Paraaortic lymph node (tissue), 1 donor: ENCODE data around the gene NUDT13.

GRCh38 chr10:71745436-71745900 is 25.9 kb upstream of the C10orf105 start:
- PRO-cap, result no peak

DNA sequence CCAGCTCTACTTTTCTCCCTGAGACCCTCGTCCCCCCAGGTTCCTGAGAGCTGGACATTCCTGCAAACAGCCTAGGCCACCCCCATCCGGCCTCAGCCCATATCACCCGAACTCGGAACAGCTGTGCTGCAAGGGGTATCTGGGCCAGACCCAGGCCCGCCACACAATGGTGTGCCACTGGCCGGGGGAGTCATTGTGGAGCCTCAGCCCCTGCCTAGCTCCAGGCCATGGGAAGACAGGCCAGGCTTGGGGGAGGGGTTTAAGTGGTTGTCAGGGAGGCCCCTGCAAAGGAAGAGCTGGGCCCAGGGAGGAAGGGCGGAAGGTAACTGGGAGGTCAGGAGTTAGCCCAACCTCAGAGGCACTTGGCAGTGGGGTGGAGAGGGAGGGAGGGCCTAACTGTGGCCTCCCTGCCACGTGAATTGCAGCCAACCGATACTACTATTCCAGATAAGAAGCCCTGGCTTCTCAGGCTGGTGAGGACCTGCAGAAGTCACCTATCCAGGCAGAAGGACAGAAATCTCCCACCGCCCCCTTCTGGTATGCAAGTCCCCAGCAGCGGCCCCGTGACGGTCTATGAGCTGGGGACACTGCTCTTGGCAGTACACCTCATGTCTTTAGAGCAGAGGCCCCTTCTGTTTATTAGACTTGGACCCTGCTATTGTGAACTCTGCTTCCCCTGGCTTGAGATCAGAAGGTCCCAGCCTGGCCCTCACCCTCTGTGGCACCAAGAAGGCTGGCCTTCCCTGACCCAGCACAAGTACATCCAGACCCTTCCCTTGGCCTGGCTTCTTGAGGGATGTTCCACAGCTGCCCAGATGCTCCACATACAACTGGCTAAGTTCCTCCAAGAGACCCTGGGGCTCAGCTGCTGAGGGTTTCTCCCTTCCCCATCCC is 26.8 kb downstream of the VSIR start:
- PRO-cap, result no peak

DNA sequence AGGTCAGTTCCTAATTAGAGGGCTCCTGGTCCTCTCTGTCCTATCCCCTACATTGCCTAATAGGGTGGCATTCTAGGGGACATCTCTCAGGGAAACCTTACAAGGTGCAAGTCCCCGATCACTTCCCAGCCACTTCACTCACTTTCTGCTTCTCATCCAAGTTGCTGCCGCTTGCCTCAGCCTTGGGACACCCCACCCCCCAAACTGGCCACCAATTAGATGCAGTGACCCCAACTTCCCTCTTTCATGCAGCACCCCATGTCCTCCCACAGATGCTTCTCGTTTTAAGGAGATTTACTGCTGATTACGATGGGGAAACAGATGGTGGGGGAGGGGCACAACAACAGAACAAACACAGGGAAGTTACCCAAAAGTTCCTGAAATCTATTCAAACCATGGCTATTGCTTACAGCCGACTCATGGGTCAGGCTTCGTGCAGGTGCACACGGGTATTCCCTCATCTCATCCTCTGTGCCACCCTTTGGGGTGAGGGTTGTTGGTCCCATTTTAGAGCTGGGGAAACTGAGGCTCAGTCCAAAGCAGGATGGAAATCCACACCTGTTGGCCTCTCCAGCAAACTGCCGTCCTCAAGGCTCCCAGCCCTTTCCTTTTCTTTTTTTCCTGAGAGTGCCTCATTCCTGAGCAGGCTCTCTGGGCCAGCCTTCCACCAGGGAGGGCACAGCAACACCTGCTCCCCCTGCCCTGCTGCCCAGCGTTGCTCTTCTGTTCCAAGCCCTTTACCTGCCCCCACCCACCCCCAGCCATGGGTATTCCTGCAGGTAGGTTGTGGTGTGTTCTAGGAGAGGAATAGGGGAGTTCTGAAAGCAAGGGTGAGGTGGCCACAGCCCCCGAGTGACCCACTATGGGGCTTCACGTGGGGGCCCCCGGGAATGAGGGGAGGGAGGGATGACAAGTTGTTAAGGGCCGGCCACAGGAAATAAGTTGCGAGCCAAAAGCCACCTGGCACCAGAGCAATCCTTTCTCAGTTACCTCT is 19.6 kb downstream of the VSIR start:
- PRO-cap, result unidirectional peak, minus-strand start at position 147 of the sequence

DNA sequence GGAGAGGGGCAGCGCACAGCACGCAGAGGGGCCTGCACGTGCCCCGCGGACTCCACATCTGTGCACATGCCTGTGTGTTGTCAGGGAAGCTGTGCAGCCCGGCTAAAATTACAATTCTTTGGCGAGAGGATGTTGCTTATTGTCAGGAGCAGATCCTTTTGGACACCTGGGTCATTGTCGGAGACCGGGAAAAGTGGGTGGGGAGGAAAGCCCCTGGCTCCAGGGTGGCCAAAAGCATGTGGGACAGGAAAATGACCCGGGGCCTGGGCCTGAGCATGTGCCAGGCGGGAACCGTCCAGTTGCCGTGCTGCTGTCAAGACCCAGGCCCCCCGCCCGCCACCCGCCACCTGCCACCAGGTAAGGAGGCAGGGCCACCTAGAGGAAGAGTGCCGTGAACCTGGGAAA is 7.3 kb downstream of the VSIR start:
- PRO-cap, result no peak

- PRO-cap, result no peak
Observed at GRCh38 chr10:71808618-71808987, 35.3 kb upstream of the VSIR start.

DNA sequence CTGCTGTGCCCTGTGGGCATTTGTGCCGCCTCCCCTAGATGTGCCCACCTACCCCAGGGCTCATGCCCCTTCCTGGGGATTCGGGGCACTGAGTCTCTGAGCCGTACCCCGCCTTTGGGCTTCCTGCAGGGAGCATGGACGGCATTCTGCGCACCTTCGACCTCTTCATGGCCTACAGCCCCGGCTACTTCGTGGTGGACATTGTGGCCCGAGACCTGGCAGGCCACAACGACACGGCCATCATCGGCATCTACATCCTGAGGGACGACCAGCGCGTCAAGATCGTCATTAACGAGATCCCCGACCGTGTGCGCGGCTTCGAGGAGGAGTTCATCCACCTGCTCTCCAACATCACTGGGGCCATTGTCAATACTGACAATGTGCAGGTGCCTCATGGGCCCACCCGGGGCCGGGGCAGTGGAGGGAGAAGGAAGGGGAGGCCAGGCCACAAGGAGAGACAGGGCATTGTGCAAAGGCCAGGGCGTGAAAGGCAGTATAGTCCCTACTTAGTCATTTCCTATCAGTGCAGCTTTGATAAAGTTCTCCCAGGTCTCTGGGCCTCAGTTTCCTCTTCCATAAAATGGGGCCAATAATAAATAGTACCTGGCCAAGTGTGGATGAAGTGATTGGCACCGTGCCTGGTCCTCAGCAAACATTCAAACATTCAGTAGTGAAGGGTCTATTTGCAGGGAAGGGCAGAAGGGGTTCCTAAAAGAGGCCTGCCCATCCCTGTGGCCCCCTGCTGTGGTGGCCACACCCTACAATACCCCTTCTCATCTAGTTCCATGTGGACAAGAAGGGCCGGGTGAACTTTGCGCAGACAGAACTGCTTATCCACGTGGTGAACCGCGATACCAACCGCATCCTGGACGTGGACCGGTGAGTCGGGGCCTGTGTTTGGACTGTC is 36.6 kb upstream of the VSIR start:
- PRO-cap, result no peak

- PRO-cap, result no peak
Observed at GRCh38 chr10:71838317-71838980, 12.6 kb downstream of the PSAP start.

- PRO-cap, result no peak
Observed at GRCh38 chr10:71851644-71852128, 635 bp upstream of the PSAP start.

- PRO-cap, result no peak
Observed at GRCh38 chr10:71966173-71966856, 2.1 kb downstream of the CHST3 start.

DNA sequence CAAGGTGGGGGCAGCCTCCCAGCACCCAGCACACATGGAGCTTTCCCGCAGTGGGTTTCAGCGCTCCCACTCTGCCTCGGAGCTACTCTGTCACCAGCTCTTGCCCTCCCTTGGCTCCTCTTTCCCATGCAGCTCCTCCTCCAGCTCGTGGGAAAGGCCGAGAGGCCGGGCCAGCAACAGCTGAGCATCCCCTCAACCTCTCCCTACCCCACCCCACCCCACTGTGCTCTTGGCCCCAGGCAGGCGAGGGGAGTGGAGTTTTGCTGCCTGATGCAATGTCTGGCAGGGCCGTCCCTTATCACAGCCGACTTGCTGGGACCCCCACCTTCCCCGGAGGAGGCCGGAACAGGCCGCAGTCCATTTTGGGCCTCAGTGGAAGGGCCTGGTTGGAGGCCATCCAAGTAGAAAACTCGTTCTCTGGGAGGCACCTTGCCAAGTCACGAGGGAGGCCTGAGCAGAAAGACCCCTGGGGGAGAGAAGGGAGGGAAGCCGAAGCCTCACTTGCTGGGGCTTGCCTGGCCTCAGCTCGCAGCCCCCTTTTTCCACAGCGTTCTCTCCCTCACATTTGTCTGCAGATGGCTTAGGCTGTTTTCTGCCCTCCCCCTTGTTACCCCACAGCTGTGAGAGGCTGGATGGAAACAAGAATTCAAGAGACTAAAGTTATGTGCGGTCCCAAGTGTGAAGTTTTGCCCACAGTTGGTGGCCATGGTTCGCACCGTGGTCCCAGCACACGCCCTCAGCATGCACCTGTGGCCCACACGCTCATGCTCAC is 35.3 kb downstream of the CHST3 start:
- PRO-cap, result unidirectional peak, minus-strand start at position 81 of the sequence

GRCh38 chr10:72009135-72010123 is 45.2 kb downstream of the CHST3 start:
- PRO-cap, result no peak

- PRO-cap, result no peak
Observed at GRCh38 chr10:72074686-72075149, 13.6 kb downstream of the SPOCK2 start.

- PRO-cap, result no peak
Observed at GRCh38 chr10:72080049-72080545, 8.3 kb downstream of the SPOCK2 start.

GRCh38 chr10:72085289-72085883 is 3.0 kb downstream of the SPOCK2 start:
- PRO-cap, result no peak

GRCh38 chr10:72229538-72230473 is 13.7 kb upstream of the ASCC1 start:
- PRO-cap, result no peak

GRCh38 chr10:72679645-72680187 is 12.2 kb upstream of the MCU start:
- PRO-cap, result no peak

- PRO-cap, result no peak
Observed at GRCh38 chr10:72720798-72721579, 29.0 kb downstream of the MCU start.

DNA sequence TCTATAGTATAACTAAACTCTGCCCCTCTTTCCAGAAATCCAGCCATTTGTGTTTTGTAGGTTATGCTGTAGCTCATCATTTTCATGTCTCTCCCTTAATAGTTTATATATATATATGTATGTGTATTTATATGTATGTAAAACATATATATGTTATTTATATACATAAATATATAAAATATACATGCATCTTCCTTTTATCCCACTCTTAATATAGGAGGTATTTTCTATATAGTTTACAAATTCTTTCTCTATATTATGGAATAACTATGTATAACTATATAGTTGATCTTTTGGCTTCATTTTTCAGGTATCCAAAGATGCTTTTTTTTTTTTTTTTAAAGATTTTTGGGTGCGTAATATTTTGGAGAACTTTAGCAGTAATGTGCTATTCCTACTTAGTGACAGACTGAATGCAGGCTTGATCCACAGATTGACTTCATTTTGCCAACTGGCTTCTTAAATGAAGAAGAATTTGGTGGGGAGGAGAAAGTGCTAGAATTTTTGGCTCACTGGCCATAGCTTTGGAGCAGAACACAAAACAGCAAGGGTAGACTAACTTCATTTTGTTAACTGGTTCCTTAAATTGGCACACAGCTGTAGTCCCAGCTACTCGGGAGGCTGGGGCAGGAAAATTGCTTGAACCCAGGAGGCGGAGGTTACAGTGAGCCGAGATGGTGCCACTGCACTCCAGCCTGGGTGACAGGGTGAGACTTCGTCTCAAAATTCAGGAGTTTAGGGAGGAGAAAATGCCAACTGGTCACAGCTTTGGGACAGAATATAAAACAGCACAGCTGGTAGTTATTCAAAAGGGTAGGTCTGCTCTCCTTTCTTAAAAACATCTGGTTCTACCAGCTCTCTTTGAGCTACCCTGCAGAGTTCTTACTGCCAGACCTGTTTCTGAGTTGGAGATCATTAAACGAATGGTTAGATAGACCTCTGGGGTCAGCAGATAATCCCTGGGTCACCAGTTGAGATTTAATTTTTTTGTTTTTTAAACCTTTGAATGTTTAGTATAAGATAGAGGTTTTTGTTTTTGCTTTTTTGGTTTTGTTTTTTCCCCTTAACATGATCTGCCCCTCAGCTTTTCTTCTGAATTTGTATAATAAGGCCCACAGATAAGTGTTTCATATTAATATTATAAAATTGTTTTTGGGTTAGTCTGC is 52.3 kb downstream of the MCU start:
- PRO-cap, result no peak

GRCh38 chr10:73109544-73110821 is at the start of gene NUDT13:
Gene NUDT13 (plus strand): TSS chr10:73110455.
- PRO-cap, result unidirectional peak, plus-strand start at chr10:73110565

DNA sequence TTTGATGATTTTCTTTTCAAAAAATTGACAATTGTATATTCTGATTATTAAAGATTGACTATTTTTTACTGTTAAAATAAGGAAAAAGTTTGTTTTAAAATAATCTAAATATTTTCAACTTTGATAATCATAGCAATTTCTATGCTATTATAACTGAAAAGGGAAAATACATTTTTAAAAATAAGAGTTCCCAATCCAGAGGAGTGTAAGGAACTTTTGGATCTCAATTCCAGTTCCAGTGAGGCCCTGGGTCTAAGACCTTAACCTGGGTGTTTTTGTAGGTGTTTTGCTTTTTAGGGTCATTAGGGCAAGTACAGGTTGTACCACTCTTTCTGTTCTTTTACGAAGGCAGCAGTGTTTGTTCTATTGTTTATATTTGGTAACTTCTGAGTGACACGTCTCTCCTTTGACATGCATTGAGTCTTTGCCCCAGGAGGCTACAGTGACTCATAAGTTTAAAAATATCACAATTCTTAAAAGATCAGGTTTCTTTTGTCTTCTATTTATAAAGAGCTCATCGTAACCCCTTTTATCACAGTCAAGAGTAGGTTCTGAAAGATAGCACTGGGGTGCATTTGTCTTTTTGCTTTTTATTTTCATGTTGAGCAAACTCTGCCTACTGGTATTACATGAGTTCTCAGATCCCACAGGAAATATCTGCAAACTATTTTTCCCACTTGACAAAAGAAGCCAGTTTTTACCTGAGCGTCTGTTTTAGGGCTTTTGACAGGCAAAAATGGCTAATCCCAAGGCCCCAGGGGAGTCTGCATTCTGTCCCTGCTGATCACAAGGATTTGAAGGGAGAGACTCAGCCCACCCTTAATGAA is 7.7 kb downstream of the NUDT13 start:
- PRO-cap, result bidirectional peak, plus-strand start at position 547 of the sequence, minus-strand start at position 342 of the sequence